ENCODE measurements around a stretch of chr12.

DNA sequence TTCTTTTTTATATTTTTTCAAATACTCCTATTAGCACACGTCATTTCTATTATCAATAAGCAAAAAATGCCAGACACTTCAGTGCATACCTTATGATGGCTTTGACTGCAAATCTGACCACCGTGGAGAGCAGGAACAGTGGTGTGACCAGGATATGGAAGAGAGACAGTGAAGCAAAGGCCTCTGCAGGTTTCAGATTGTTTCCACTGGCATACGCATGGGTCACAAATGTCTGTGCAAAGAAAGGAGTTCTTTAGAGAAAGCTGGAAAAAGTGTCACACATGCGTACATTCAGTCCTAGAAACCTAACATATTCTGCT lies 47.3 kb downstream of the ABCC9 start:
- PRO-cap, 4 experiments, result no peak in any of the 4 experiments
- RAMPAGE, long total RNA, 4 experiments, result no peak in any of the 4 experiments

DNA sequence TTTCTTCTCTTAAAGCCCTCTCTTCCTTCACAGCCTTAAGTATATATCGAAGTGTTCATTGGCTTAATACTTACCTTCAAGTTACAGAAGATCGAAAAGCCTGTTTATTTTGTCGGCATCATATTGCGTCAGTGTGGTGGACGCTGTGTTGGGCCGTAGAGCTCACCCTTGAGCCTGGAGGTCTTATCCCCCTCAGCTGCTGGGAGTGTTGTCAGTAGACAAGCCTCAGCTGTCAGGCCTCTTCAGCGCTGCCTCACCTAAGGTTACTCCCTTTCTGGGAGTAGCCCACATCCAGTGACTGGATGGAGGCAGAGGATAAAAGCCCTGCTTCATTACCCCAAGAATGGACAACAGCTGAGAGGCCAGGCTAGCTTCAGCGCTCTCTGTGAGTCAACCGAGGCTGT lies 36.3 kb downstream of the CMAS start:
- PRO-cap, 4 experiments, result no peak in any of the 4 experiments
- RAMPAGE, long total RNA, 4 experiments, result no peak in any of the 4 experiments

GRCh38 chr12:22164065-22164693 lies 118.2 kb downstream of the CMAS start:
- PRO-cap, 4 experiments, result no peak in any of the 4 experiments
- RAMPAGE, long total RNA, 4 experiments, result no peak in any of the 4 experiments

- PRO-cap, 4 experiments, result peak in 1 of 4 experiments; most common plus-strand start chr12:22282513 (in 1)
- RAMPAGE, long total RNA, 4 experiments, result no peak in any of the 4 experiments
Measured at GRCh38 chr12:22282151-22282762, 52.2 kb downstream of the ST8SIA1 start.

DNA sequence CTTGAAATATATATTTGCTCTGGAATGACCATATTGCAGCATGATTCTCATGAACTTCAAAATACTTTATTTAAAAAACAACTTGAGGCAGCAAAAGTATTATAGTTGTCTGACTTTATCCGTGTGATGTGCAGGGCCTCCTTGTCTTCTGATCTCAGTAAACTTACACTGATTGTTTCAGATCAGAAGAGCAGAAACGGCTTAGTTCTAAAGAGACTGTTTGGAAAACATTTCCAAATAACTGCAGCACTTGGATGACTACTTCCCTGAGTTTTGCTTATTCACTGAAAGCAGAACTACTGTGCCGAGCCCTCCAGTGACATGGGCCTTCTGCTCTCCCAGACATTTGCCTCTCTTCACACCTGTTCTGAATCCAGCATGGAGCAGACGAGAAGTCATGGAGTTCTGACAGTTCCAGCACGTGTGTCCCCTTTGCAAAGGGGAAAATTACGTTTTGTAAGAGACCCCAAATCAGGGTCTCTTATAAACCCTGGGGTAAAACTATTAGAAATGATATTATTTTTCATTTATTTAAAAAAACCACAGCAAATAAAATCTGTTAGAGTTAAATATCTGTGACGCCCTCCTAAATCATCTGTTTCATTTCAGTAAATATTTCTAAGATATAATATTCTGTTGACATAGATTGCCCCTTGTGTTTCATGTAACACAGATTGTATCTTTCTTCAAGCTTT lies 31.4 kb downstream of the ETNK1 start:
- PRO-cap, 4 experiments, result peak in 1 of 4 experiments; most common plus-strand start position 390 of the sequence (in 1)
- RAMPAGE, long total RNA, 4 experiments, result no peak in any of the 4 experiments

GRCh38 chr12:22687336-22688075 lies 62.5 kb downstream of the ETNK1 start:
- PRO-cap, 4 experiments, result no peak in any of the 4 experiments
- RAMPAGE, long total RNA, 4 experiments, result no peak in any of the 4 experiments

- PRO-cap, 4 experiments, result no peak in any of the 4 experiments
- RAMPAGE, long total RNA, 4 experiments, result no peak in any of the 4 experiments
Measured at GRCh38 chr12:23286154-23286802, 661.3 kb downstream of the ETNK1 start.

GRCh38 chr12:23950078-23950549 lies 644 bp upstream of the SOX5 start:
- PRO-cap, 4 experiments, result no peak in any of the 4 experiments
- RAMPAGE, long total RNA, 4 experiments, result no peak in any of the 4 experiments

DNA sequence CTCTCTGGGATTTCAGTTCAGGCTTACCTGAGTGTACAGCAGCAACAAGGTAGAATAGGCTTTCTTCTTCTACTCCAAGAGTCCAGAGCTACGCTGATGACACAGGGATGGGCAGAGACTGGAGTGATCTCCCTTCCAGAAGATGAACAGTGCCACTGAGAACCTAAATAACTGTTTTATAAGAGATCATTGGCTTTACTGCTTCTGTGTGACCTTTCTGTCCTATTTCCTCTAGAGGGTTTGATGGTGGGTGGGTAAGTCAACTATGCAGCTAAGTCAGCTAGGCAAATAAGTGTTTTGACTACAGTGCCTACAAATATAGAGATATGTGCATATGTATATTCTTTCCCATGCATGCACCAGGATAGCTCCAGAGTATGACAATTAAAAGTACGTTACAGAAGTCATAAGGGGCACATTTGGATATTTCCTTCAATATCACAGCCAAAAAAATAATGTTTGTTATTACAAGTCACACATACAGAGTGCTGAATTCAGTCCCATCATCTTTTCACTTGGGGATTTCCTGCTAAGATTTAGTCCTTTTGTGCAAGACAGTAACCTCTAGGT lies 412.4 kb upstream of the SOX5 start:
- PRO-cap, 4 experiments, result no peak in any of the 4 experiments
- RAMPAGE, long total RNA, 4 experiments, result no peak in any of the 4 experiments

DNA sequence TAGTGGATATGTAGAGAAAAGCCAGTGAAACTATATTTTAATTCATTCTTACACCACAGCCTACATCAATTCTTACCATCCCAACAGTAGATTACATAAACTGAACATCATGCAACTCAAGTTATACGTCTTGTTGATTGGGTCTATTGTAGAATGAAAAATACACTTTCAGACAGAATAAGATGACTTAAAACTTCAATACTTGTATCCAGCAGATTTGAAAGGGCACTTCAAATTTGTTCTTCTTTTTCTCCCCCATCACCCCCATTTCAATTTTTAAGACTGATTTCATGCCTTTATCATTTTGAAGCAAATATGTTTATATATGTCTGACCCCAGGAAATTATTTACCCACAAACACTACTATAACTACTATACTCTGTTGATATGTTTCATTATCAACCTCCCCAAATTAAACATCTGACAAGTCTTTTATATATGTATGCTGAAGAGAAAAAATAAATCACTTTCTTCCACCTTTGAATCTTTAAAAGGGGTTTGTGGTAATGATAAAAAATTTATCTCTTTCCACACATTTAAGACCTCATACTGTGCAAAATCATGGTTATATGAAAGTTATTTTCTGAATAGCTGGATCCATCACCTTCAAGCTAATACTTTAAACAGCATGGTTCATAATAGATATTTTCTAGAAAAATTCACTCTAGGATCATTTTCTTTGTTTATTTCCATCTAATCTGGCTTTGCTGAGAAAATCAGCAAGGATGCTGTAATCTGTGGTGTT lies 135.9 kb downstream of the BCAT1 start:
- PRO-cap, 4 experiments, result no peak in any of the 4 experiments
- RAMPAGE, long total RNA, 4 experiments, result no peak in any of the 4 experiments

- PRO-cap, 4 experiments, result no peak in any of the 4 experiments
- RAMPAGE, long total RNA, 4 experiments, result no peak in any of the 4 experiments
Measured at GRCh38 chr12:24933709-24934094, 15.2 kb downstream of the BCAT1 start.

GRCh38 chr12:24948332-24948799 lies 535 bp downstream of the BCAT1 start:
- PRO-cap, 4 experiments, result peak in 1 of 4 experiments; most common plus-strand start chr12:24948681 (in 1)
- RAMPAGE, long total RNA, 4 experiments, result no peak in any of the 4 experiments

GRCh38 chr12:25020560-25021280 lies 31.8 kb upstream of the IRAG2 start:
- PRO-cap, 4 experiments, result no peak in any of the 4 experiments
- RAMPAGE, long total RNA, 4 experiments, result no peak in any of the 4 experiments

GRCh38 chr12:25058591-25058872 lies 6.0 kb downstream of the IRAG2 start:
- PRO-cap, 4 experiments, result peak in 1 of 4 experiments; most common minus-strand start chr12:25058811 (in 1)
- RAMPAGE, long total RNA, 4 experiments, result no peak in any of the 4 experiments

- PRO-cap, 4 experiments, result no peak in any of the 4 experiments
- RAMPAGE, long total RNA, 4 experiments, result no peak in any of the 4 experiments
Measured at GRCh38 chr12:25244798-25245477, 5.8 kb downstream of the KRAS start.

DNA sequence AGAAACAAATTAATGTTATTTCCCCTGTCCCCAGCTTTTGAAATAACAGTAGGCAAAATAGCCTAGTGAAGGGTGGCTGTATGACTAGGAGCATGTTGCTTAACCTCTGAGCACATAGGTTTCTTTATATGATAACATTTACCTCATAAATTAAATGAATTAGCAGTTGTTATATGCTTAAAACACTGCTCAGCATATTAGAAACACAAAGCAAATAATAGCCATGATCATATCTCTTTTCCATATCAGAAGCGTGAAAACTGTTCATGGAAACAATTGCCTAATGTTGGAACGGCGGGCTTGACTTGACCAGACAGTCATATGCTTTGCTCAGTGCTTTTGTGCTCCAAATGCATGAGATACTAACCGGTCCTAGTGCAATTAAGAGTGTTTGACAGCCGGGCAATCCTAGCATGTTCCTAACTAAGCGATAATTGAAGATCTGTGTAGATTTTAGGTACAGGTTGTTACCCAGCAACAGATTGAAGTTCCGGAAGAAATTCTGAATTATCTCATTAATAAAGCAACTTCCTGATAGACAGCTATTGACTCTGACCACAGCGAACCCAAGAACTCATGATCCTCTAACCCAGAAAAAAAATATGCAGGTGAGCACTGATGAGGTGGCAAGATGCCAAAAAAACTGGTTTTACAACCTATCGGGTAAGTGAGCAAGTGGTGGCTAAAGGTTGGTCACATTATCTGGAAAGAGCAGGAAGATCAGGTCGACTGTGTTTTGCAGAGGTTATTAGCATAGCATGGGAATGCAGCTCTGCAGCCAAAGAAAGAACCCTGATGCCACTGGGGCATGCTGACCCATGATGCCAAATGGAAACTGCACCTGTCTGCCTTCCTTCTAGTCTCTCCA lies 23.8 kb downstream of the BHLHE41 start:
- PRO-cap, 4 experiments, result no peak in any of the 4 experiments
- RAMPAGE, long total RNA, 4 experiments, result no peak in any of the 4 experiments

DNA sequence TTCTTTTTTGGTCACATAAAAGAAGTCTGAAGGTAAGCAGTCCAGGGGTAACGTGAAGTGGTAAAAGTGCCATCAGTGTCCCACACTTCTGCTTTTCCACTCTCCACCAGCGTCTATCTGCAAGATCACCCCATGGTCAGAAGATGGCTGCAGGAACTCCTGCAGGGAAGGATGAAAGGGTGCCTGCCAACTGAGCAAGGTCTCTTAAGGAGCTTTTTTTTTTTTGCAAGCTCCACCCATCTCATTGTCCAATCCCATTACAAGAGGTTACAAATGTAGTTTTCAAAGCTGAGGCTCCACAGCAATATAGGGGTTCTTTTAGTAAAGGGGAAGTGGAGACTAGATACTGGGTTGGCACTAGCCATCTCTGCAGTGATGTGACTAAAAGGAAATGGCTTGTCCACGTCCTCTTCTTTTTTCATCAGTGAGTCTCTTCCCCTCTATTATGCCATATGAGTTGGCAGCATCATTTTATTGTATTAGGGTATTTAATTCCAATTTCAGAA lies 5.9 kb upstream of the BHLHE41 start:
- PRO-cap, 4 experiments, result peak in 3 of 4 experiments; most common plus-strand start position 335 of the sequence (in 3); most common minus-strand start position 173 of the sequence (in 1)
- RAMPAGE, long total RNA, 4 experiments, result no peak in any of the 4 experiments

DNA sequence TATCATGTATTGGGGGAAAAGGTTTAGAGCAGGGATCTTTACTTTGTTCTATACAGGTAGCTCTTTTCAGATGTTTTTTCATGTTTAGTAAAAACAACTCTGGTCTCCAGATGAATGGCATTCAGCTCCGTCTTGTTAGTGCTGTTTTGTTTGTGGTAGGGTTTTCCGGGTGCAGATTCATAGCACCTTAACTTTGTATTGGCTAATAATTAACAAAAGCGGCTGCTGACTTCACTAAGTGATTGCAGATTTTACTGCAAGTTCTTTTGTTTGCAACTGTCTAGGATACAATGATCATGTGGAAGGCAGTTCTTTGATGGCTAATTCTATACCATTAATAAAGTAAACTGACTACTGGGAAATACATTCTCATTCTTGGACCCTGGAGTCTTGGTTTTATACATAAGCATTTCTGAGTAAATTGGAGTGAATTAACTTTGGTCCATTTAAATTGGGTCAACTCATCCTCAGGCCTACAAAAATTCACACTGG lies 32.2 kb upstream of the BHLHE41 start:
- PRO-cap, 4 experiments, result no peak in any of the 4 experiments
- RAMPAGE, long total RNA, 4 experiments, result no peak in any of the 4 experiments

GRCh38 chr12:26612784-26613529 lies 220.0 kb downstream of the ITPR2 start:
- PRO-cap, 4 experiments, result no peak in any of the 4 experiments
- RAMPAGE, long total RNA, 4 experiments, result no peak in any of the 4 experiments

DNA sequence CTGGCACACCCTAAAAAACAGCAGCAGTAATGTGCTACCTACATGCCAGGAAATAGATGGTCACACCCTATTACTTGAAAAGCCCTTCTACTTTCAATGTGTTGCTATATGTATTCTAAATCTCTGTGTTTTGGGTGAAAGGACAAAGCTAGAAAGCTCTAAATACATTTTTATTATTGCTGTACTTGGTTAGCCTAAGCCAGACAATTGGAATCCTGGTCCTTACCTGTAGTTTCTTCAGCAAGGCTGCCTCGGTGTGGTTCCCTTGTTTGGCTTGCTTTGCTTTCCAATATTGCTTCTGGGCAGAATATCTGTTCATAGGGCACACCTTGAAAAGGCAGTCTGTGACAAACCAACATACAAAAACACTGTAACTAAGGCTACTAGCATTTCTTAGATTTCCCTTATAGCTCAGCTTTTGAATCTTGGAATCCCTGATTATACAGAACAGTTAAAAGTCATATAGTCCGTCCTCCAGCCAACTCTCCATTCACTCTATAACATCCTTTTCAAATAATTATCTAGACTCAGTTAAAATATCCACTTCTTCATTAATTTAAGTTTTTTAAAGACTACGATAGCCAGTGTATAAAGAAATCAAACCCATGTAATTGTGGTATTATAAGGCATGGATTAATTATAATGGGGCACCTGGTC lies 107.4 kb downstream of the ITPR2 start:
- PRO-cap, 4 experiments, result no peak in any of the 4 experiments
- RAMPAGE, long total RNA, 4 experiments, result no peak in any of the 4 experiments

Measured in spleen (tissue), 7 donors.